Frontal cortex (tissue), 2 donors: Measurements from ENCODE around the genes RAB3GAP2, C1orf115 and MTARC1.

- RAMPAGE, long total RNA = no peak
Observed at GRCh38 chr1:218439405-218439867, 94.3 kb downstream of the TGFB2 start.

GRCh38 chr1:218665086-218665669 is 320.0 kb downstream of the TGFB2 start:
- RAMPAGE, long total RNA = no peak

GRCh38 chr1:219174576-219175654 is 1.2 kb downstream of the LYPLAL1 start:
- RAMPAGE, long total RNA = no peak

GRCh38 chr1:219757792-219758162 is 144.9 kb upstream of the ZC3H11B start:
- RAMPAGE, long total RNA = no peak

DNA sequence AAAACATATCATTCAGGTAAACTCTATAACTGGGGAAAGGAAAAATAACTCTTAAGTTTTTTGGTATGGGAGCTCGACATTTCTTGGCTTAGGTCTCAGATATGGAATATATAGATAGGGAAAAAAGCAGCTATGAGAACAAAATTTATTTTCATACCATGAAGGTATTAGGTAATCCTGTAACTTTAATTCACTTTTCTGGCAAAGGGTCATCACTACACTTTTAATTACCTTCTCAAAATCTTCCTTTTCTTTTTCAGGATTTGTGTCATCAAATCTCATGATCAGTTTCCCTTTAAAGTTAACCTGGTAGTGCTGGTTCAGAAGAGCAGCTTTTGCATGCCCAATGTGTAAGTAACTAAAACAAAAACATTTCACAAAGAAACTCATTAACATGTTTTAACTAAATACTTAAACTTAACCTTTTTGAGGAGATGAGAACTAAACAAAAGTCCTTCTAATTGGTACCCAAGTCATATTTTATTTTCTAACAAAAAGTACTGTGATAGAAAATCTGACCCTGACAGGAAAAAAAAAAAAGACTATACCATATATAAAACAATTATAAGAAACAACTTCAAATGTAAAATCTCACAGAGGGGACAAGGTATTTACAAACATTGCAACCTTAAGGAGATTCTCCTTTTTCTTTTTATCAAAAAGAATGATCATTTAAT is 21.3 kb downstream of the EPRS1 start:
- RAMPAGE, long total RNA = no peak

- RAMPAGE, long total RNA = no peak
Observed at GRCh38 chr1:220090195-220090713, 666 bp upstream of the BPNT1 start.

DNA sequence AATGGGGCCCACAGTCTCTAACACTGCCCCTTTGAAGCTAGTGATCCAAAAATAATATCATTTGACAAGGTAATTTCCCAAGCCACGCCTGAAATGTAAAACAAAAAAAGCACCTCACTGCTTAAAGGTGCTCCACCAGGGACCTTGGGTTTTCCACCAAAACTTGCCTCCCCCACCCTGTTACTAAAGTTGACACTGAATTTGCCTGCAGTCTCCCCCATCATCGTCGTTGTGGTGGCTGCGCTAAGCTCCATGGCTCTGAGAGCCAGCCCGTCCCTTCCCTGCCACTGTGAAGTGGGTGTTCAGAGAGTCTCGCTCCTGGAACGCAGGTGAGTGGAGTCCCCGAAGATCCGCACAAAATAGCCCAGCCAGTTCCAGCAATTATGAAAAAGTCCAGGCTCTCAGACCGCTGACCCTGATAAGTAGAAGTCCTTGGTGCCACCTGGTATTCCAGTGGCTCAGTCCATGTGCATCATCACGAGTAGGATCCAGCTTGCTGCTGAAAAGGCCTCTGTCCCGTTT is 52.2 kb downstream of the RAB3GAP2 start:
- RAMPAGE, long total RNA = no peak

- RAMPAGE, long total RNA = no peak
Observed at GRCh38 chr1:220271623-220272735, at the start of gene RAB3GAP2. Gene RAB3GAP2, minus strand, starts transcription at chr1:220272453.

DNA sequence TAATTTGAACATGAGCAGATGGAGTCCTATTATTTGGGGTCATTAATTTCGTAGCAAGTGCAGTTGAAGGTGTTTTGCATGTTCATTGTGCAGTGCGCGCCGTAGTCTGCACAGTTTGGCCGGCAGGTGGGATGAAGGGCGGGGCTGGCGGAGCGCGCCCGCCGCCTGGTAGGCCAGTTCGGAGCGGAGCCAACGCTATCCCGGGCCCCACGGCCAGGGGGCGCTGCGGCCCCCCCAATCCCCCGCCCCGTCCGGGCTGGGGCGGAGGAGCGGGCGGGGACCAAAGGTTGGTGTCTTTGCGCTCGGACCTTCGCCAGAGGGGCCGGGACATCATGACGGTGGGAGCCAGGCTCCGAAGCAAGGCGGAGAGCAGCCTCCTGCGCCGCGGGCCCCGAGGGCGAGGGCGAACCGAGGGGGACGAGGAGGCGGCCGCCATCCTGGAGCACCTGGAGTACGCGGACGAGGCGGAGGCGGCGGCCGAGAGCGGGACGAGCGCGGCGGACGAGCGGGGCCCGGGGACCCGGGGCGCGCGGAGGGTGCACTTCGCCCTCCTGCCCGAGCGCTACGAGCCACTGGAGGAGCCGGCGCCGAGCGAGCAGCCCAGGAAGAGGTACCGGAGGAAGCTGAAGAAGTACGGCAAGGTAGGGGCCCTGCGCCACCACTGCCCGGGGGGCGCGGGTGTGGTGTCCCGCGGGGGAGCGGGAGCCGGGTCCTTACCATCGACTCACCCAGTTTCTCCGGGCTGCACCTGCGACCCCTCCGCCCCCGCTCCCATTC is at the start of gene C1orf115:
TSS of gene C1orf115 (plus strand) at position 293 of the 777 bp plus-strand sequence.
- RAMPAGE, long total RNA = no peak

DNA sequence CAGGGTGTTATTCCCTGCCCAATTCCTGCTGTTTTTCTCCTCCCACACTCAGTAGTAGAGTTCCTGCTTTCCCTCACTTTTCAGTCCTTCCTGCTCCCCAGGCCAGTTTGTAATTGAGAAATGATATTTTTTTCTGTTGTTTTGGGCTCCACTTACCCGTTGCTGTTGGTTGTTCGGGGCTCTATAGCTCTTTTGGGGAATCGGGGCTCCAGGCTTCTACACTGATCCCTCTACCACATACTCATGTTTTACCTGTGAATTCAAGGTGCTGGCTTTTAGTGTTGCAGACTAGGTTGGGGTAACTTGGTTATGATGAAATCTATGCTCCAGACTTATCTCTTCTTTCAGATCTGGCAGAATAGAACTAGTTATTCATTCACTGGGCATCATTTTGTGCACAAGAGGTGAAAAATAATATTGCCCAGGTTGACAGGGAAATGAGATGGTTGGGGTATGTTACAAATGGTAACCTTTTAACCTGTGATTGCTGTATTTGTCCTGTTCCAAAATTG is 3.5 kb downstream of the MTARC2 start:
- RAMPAGE, long total RNA = no peak

DNA sequence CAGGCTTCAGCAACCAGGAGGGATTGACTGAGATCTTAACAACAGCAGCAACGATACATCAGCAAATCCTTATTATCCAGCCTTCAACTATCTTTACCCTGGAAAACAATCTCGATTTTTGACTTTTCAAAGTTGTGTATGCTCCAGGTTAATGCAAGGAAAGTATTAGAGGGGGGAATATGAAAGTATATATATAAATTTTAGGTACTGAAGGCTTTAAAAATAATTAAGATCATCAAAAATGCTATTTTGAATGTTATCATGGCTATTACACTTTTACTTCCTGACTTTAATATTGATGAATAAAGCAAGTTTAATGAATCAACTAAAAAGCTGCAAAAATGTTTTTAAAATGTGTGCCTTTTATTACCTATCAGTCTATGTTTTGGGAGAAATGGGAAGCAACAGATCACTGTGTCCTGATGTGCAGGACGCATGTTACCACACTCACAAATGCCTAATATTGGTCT is 2.8 kb upstream of the MTARC1 start:
- RAMPAGE, long total RNA = no peak

DNA sequence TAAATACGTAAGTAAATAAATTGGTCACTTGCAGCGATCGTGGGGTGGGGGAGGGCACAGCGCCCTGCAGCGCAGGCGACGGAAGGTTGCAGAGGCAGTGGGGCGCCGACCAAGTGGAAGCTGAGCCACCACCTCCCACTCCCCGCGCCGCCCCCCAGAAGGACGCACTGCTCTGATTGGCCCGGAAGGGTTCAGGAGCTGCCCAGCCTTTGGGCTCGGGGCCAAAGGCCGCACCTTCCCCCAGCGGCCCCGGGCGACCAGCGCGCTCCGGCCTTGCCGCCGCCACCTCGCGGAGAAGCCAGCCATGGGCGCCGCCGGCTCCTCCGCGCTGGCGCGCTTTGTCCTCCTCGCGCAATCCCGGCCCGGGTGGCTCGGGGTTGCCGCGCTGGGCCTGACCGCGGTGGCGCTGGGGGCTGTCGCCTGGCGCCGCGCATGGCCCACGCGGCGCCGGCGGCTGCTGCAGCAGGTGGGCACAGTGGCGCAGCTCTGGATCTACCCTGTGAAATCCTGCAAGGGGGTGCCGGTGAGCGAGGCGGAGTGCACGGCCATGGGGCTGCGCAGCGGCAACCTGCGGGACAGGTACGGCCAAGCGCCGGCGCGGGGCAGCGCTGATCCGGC is at the start of gene MTARC1:
TSS of gene MTARC1 (plus strand) at position 273 of the 618 bp plus-strand sequence.
- RAMPAGE, long total RNA = no peak

- RAMPAGE, long total RNA = no peak
Observed at GRCh38 chr1:220787259-220787914, 674 bp downstream of the MTARC1 start.

DNA sequence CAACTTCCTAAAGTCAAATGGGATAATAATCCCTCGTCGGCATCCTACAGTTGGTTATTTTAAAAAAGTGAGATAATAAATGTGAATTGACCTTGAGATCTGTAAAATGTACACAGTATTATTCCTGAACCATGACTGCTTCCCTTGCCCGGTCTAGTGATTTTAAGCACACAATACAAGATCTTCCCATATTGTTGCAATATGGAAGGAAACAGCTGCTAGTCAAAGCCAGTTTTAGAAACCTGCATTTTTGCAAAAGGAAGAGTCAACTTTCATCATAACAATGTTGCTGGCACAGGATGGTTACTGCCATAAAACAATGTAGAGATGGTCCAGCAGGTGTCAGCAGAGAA is 5.2 kb upstream of the HLX start:
- RAMPAGE, long total RNA = no peak

DNA sequence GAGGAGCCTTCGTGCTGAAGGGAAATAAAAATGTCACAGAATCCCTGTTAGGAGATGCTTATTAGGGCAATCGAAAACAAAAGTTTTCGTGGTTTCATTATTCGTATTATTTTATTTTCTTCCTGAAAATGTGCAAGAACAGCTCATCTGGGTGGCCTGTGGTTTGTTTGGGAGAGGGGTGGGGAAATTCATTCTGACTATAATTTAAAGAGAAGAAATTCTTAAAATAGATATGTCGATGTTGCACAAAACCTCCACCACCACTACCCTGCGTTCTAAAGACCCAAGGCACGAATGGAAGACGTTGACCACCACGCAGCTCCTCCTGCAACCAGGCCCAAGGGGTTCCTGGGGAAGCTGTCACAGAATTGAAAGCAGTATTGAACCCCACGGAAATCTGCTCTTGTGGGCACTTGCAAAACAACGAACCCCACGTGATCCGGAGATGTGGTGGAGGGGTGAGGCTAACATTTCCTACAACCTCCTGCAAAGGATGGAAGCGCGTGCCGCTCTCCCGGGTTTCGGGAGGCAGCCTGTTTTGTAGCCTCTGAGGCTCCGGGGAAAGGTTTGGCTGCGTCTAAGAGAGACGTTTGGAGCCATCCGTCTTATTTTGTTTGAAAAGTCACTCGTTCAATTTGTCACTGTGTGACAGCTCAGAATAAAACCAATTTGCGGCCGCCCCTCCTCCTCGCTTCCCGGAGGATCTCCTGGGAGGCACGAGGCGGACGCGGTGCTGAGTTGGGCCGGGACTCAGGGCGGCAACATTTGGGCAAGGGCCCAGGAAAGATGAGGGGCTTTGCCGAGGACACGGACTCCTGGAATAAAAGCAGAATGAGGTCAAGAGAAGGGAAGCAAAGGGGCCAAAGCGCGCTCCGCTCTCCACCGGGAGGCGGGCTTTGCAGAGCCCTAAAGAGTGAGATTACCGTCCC is 854 bp upstream of the HLX start:
- RAMPAGE, long total RNA = no peak

- RAMPAGE, long total RNA = no peak
Observed at GRCh38 chr1:220880529-220881706, 1.7 kb downstream of the HLX start.

DNA sequence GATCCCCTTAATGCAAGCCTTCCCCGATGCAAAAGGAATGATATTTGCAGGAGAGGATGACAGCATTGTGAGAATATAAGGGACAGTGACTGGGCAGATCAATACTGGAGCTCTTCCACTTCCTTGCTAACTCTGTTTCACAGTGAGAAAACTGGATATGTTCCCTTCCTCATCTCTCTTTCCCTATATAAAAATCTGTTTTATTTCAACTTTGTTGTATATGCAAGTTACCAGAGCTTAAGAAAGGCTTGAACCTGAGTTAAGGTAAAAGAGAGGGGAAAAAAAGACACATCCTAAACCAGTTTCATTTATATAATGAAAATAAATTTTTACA is 40.8 kb downstream of the DUSP10 start:
- RAMPAGE, long total RNA = no peak

- RAMPAGE, long total RNA = no peak
Observed at GRCh38 chr1:221713113-221713482, 28.8 kb downstream of the DUSP10 start.

DNA sequence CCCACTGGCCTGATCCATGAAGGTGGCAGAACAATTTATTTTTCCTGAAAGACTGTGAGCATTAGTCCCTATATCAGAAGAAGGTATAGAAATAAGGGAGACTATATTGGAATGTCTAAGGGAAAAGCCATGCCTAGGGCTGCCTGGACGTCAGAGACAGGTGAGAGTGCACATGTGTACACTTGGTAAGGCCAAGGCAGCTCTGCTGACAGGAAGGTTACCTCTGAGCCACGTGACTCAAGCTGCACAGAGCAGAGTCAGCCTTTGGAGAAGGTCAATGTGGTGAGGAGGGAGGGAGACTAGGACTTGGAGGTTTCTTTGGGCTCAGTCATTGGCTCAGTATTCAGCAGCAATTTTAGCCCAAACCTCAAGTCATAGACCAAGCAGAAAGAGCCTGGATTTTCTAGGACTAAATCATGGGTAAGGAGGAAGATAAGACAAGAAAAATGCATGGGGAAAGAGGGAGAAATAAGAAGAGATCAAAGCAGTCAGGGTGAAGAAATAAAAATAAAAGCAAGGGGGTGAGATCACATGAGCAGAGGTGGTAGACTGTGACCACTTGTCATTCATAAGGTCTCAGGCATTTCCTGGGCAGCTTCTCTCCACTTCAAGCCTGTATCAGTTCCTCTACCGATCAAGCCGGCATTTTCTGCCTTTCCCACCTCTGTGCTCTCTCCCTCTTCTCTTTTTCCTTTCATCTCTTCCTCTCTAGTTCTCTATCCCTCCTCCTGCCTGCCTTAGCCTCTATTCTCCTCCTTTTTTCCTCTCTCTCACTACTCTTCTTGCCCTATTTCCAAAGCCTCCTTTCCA is 51.6 kb upstream of the DUSP10 start:
- RAMPAGE, long total RNA = no peak

DNA sequence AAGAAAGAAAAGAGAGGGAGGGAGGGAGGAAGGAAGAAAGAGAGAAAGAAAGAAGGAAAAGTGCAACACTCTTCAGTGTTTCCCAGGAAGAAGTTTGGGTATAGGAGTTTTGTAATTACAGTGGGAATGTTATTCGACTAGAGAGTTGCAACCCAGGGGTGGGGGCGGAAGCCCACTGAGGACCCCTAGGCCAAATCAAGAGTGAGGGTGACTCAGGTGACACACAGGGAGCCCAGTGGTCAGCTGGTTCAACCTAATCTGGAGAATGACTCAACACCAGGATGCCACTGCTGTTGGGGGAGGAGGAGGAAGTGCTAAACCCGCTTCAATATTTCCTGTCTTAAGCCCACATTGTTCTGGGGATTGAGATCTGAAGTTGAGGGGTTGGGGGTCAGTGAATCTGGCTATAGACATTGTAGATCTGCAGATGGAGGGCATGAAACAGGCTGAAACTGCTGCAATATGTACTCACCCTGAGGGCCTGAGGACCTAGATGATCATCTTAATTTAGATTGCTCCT is 84.9 kb upstream of the DUSP10 start:
- RAMPAGE, long total RNA = no peak